ENCODE measurements around the genes R3HCC1L, HPSE2 and CNNM1.

DNA sequence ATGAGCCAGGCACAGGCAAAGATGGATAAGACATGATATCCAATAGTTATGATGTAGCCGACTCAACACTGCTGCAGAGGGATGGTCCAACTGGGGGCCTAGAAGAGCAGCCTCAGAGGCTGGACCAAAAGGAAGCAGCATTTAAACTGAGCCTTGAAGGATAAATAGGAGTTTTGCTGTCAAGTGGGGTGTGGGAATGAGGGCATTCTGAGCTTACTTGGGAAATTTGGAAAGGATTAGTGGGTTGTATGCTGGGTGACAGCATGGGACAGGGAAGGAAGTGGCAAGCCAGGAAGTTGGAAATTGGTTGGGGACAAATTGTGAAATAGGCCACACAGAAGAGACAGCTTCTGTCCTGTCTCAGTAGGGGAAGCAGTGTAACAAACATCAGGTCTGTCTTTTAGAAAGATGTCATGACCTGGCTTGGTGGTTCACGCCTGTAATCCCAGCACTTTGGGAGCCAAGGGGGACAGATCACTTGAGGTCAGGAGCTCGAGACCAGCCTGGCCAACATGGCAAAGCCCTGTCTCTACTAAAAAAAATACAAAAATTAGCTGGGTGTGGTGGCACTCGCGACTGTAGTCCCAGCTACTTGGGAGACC, 1.4 kb upstream of the MARVELD1 start:
- PRO-cap = no peak

- PRO-cap = no peak
These were observed 7.2 kb downstream of the SFRP5 start for GRCh38 chr10:97764382-97765214.

- PRO-cap = no peak
These were observed 24.8 kb upstream of the SFRP5 start for GRCh38 chr10:97796563-97797093.

DNA sequence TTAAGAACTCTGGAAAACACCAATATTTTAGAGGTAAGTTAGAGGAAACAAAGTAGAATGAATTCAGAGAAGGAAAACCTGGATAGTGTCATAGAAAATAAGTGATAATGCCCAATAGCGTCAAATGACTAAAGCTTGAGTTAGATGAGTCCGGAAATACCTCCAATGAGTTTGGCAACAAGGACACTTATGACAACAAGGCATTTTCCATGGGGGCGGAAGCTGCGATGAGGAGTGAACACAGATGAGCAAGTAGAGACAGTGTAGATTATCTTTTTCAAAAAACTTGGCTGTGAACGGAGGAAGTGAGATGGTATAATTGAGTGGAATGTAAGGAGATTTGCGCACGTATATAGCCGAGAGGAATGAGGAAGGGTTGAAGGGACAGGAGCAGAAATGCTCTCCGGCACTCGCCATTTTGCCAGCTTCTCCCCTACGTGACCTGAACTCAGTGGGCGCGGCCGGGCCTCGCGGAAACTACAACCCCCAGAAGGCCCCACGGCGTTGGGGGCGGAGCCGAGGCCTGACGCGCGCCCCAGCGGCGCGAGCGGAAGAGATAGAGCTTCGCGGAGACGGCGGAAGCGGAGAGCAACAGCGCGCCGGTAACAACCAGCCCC, at the start of gene R3HCC1L:
TSS of gene R3HCC1L (plus strand) at position 553 of the 617 bp plus-strand sequence.
- PRO-cap = unidirectional peak, plus-strand start at position 567 of the sequence

DNA sequence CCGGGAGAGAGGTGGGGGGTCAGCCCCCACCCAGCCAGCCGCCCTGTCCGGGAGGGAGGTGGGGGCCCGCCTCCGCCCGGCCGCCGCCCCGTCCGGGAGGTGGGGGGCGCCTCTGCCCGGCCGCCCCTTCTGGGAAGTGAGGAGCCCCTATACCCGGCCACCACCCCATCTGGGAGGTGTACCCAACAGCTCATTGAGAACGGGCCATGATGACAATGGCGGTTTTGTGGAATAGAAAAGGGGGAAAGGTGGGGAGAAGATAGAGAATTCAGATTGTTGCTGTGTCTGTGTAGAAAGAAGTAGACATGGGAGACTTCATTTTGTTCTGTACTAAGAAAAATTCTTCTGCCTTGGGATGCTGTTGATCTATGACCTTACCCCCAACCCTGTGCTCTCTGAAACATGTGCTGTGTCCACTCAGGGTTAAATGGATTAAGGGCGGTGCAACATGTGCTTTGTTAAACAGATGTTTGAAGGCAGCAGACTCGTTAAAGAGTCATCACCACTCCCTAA, 18.5 kb downstream of the R3HCC1L start:
- PRO-cap = no peak

DNA sequence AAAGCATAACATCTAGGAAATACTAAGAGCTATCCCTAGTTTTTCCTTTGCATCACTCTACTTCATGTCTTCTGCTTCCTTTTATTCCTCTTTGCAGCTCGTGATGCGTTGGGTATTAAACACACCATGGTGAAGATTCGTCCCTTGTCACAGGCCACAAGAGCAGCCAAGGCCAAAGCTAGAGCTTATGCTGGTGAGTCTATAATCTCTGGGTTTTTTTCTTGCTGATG, 32.8 kb downstream of the LOXL4 start:
- PRO-cap = no peak

- PRO-cap = no peak
These were observed 809 bp upstream of the LOXL4 start for GRCh38 chr10:98268867-98269138.

GRCh38 chr10:98391015-98391426, 24.0 kb downstream of the PYROXD2 start:
- PRO-cap = no peak

- PRO-cap = no peak
These were observed 2.5 kb downstream of the HPS1 start for GRCh38 chr10:98444236-98444685.

DNA sequence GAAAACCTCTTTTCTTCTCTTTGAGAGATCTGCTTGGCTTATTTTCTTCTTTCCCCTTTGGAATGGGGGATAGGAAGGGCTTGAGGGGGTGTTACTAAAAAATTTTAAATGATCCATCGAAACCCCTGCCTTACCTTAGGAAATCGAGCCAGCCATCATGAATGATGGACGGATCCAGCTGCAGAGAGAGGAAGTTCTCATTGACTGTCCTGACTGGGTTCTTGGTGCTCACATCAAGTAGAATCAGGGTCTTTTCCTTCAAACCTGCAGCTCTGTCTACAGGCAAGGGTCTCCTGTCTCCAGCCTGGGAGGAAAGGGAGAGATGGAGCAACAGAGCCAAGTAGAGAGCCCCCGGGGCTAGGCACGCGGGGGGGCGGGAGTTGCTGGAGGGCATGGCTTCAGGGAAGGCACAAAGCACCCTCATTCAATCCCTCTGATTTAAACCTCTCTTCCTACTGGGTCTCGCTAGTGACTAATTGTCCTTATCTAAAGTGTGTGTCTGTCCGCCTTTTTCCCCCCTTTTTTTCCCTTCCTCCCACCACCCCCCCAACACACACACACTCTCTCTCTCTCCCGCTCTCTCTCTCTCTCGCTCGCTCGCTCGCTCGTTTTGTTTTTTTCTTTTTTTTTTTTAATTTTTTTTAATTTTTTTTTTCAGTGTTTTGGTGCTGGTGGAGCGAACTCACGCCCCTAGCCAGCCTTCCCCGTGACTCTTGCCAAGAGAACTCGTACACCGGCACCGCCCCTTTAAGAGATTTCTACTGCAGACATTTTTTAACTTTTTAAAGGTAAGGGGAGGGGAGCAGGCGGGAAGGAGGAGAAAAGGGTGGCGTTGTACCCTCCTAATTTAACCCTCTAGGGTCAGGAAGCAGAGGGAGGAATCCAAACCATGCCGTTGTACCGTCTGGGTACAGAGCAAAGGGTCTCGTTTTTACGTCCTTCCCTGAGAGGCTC, at the start of gene HPSE2:
TSS of gene HPSE2 (minus strand) at position 474 of the 954 bp plus-strand sequence.
- PRO-cap = bidirectional peak, plus-strand start at position 785 of the sequence, minus-strand start at position 607 of the sequence

- PRO-cap = unidirectional peak, plus-strand start at chr10:99329370
These were observed at the start of gene CNNM1 for GRCh38 chr10:99328908-99330063. Gene CNNM1 (plus strand): TSS chr10:99329356.

DNA sequence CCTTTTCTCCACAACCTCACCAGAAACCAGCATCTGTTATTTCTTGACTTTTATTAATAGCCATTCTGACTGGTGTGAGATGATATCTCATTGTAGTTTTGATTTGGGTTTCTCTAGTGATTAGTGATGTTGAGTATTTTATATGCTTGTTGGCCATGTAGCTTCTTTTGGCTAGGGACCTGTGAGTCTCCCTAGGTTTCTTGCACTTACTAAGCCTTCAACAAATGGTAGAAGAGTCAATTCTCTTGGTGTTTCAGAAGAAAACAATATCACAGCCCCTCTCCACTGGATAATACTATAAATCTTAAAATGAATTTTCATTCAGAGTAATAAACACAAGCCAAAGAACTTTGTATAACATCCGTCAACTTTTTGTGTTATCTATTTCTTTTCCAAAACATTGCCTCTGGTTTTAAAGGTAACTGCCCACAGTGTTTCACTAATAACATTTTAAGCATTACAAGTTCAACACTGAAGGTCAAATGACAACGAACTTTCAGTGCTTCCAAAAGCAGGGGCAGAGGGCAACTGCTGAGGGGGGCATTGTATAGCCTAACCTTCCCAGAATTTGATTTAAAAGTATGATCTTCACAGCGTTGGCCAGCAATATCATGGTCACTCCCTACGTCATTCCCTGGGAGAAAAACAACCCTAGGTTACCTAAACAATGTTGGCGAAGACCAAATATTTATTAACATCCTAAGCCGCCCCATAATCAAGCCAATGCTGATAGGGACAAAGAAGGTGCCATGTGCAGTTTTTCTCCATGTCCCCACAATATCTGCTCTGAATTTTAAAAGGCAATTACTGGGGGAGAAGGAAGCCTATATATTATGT, 2.3 kb upstream of the GOT1 start:
- PRO-cap = no peak

DNA sequence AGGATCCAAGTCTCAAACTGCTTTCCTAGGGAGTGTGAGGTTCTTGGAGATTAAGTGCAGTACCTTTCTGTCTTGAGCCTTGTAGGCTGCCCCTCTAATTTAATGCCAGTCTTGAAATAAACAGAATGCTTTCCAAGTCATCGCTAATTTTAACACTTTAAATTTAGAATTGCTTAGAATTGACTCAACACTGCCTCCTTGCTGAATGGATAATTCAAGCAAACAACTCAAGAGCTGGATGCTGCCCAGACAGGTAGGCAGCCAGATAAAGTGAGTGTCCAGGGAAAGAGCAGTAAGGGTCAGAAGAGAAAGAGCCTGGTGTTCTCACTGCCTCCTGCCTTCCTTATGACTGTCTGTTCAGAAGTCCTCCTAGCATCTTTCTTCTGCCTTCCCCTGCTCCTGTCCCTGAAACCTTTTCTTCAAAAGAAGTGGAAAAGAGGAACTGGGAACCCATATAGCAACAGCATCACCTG, 3.0 kb upstream of the GOT1 start:
- PRO-cap = no peak

- PRO-cap = no peak
These were observed 13.1 kb upstream of the NKX2-3 start for GRCh38 chr10:99519671-99519959.

DNA sequence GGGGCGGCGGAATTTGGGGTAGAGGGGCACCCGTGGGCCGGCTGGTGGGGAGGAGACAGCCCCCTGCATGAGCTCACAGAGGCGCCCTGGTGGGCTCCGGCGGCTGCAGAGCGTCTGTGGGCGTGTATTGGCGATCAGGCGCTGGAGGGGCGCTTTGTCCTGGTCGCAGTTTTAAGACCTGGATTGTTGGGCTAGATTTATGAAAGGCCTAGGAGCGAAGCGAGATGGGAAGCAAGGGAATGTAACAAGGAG, 2.4 kb upstream of the NKX2-3 start:
- PRO-cap = no peak

DNA sequence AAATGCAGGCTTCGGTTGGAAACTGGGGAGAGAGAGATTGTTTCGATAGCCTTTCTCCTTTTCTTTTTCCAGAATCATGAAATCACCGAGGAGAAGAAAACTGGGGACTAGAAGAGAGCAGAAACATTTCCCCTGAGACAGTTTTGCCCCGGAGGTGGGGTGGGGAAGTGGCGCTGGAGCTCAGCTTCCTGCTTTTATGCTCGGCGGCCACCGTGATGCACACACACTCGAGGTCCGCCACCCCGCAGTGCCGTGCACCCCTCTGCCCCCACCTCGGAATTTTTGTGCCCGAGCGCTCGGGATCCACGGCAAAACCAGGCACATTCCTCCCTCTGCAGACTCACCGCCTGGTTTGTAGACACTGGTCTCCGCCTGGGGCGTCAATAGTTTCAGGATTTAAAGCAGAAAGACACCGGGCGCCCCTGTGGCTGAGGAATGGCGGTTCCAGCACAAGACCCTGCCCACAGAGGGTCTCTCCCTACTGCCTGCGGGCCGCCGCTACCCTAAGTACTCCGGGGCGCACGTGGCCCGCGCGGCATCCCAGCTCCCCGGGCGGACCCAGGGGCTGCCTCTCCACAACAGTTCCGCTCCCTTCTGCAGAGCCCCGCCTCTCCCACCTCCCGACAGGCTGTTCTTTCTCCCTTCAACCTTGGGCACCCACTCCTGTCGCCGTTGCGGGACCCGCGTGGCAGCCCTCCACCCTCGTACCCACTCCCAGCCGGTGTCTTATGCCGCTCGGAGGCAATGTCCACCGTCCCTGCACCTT, 1.9 kb upstream of the NKX2-3 start:
- PRO-cap = no peak

- PRO-cap = no peak
These were observed 7.9 kb downstream of the NKX2-3 start for GRCh38 chr10:99540418-99541225.

DNA sequence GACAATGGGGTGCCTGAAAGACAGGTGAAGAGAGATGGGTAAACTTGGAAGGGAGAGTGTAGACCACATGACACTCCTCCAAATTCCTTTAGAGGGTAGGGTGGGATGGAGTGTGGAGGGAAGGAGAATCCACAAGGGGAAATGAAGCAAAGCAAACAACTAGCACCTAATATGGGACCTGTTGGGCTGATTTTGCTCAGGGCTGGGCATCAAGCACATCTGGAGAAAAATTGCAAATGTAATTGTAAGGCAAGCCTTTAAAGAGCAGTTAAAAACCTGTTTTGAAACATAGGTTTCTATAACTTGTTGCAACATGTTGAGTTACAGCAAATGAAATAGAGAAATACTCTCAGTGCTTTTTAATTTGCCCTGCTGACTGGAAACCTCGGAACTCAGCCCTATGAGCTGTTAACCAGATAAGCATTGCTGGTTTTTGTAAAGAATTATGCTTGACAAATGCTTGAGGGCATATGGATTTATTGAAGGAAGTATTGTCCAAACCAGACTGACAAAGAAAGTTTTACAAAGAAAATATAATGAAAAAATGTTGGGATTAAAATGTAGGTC, 2.7 kb upstream of the ENTPD7 start:
- PRO-cap = no peak

- PRO-cap = no peak
These were observed 557 bp downstream of the ENTPD7 start for GRCh38 chr10:99659617-99660515.

- PRO-cap = no peak
These were observed 2.1 kb downstream of the ENTPD7 start for GRCh38 chr10:99661212-99661907.

All from ascending aorta (tissue), 1 donor.